Amniotic epithelial cell (primary cell): ENCODE measurements around the genes HRC, IRF3, PRMT1 and PNKP.

DNA sequence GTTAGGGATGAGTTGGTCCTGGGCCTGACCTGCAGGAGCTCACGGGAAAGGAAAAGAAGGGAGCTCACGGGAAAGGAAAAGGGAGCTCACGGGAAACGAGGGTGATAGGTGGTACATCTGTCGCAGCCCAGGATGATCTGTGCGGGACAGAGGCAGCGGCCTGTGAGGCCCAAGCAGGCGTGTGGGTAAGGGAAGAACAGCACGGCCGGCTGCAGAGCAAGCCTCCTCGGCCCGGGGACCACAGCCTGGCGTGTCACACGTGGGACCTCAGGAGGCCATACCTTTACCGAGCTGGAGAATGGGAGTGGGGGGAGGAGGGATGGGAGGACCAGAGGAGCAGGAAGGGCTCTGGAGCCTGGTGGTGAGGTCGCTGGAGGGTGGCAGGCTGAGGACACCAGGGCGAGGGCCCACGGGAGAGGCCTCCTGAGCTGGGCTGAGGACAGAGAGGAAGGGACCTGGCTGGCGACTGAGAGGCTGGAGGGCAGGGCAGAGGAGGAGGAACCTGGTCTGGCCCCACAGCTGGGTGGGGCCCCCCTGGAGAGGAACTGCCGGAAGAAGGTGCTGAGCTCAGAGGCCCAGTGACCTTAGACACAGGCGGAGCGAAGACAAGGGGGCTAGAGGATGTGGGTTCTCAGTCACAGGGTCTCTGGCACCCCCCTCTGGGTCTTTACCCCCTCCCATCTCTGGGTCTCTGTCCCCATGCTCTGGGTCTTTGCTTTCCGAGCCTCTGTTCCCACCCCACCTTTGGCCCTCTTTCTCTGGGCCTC is 2.9 kb upstream of the FTL start:
- RRBS, result no CpG with 5 or more reads among the region's 23 CpGs

- RRBS, result no CpG with 5 or more reads among the region's 7 CpGs
Observed at GRCh38 chr19:48964275-48964651, 846 bp upstream of the FTL start.

GRCh38 chr19:49086322-49086885 is 1.2 kb downstream of the SNRNP70 start:
- RRBS, result no CpG with 5 or more reads among the region's 17 CpGs

DNA sequence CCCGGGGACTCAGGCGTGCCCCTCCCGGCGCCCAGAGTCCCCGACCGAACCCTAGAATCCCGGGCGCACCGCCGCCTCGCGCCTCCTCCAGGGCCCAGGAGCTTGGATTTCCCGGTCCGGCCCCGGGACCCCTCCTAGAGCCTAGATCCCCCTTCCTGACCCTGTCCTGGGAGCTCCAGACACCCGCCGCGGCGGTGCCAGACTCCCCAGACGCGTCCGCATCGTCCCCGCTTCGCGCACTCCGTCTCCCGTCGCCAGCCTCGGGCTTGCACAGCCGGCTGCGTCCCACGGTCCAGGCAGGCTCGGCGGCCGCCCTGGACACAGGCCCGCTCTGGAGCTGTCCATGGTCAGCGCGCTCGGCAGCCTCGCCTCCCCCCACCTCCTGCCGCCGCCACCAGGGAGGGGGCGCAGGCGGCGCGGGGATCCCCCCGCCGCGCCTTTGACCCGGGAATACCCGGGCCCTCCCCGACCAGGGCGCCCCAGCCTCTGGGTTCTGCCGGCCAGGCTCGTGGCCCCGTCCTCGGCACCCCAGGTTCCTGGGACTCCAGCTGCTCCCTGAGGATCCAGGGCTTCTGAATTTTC is 603 bp downstream of the PPFIA3 start:
- RRBS, result 4% methylated on average over 12 of the region's 58 CpGs

GRCh38 chr19:49154749-49155687 is at the start of gene HRC:
HRC (minus strand) TSS chr19:49155396.
- RRBS, result no CpG with 5 or more reads among the region's 21 CpGs

DNA sequence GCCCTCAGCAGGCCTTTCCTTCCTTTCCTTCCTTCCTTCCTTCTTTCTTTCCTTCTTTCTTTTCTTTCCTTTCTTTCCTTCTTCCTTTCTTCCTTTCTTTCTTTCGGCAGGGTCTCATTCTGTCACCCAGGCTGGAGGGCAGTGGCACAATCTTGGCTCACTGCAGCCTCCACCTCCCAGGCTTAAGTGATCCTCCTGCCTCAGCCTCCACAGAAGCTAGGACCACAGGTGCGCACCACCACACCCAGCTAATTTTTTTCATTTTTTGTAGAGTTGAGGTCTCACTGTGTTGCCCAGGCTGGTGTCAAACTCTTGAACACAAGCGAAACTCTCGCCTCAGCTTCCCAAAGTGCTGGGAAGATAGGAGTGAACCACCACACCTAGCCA is 10.1 kb downstream of the CD37 start:
- RRBS, result no CpG with 5 or more reads among the region's 4 CpGs

GRCh38 chr19:49356054-49356404 is 6.2 kb downstream of the TEAD2 start:
- RRBS, result no CpG with 5 or more reads among the region's 7 CpGs

GRCh38 chr19:49438227-49438695 is 3.1 kb downstream of the SLC17A7 start:
- RRBS, result no CpG with 5 or more reads among the region's 7 CpGs

- RRBS, result no CpG with 5 or more reads among the region's 6 CpGs
Observed at GRCh38 chr19:49455767-49456306, 2.8 kb downstream of the ALDH16A1 start.

DNA sequence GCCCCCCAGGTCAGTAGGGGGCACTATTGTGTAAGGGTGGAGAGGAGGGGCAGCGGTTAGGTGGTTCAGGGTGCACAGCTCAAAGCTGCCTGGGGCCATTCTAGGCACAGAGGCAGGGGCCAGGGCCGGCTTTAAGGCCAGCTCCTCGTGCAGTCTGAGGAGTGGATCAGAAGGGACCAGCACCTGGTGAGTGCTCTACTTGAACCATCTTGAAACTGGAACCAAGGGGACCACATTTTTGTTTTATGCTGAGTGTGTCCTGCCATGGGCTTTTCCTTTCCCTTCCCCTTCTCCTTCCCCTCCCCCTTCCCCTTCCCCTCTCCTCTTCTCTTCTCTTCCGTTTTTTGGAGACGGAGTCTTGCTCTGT is 5.7 kb upstream of the FCGRT start:
- RRBS, result no CpG with 5 or more reads among the region's 5 CpGs

DNA sequence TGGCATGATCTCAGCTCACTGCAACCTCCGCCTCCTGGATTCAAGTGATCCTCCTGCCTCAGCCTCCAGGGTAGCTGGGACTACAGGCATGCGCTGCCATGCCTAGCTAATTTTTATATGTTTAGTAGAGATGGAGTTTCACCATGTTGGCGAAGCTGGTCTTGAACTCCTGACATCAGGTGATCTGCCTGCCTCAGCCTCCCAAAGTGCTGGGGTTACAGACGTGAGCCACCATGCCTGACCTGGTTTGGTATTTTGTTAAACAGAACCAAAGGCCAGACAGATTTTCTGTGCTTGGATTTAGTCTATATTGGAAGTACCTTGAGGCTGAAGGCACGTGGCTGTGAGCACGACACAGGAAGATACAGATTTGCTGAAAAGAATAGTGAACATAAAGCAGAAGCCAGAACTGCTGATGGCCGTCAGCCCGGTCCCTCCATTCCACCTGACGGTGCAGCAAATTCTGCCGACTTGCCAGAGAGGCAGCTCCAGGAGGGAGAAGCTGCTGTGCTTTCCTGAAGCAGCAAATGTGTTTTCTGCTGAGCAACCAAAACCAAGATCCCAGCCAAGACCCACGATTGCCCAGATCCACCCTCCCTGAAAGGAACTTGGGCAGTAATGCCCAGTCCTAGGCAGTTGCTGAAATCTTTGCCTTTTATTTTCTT is 7.3 kb upstream of the RCN3 start:
- RRBS, result no CpG with 5 or more reads among the region's 11 CpGs

DNA sequence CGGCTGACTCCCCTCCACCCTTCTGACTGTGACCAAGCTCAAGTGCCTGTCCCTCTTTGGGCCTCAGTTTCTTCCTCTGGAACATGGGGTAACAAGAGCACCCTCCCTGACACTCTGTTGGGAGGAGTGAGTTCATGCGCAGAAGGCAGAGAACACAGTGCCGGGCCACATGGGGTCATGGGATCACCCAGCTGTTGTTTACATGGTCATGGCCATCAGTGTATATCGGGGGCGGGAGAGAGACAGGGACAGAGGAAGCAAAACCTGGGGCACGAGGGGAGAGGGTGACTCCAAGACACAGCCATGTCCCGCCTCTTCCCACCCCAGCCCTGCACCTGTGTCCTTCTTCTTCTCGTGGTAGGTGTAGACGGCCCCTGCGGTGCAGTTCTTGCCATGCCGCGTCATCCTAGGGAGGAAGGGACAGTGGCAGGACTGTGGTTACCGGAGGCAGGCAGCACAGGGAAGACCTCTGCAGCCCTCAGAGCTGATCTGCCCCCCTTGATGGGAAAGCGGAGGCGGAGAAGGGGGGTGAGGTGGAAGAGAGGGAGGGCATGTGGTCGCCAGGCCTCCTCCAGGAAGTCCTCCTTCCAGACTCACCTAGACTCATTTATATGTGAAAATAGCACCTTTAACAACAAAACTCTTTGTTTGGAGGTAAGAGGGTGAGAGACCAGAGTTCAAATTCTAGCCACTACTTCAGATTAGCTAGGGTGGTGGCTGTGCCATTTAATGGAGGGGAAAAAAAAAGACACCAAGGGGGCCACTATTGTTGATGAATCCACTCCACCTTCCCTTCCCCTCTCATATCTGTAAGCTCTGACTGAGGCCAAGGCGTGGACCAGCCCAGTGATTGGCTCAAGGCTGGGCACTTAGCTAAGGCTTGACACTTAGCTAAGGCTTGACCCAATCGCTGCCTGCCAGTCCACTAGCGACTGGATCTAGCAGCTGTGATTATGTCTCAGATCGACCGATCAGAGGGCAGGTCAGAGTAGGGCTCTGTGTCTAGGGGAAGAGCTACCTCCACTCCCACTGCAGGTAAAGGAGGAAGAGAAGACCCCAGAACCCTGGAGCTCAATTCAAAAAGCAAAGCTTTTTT is 19.7 kb downstream of the NOSIP start:
- RRBS, result no CpG with 5 or more reads among the region's 21 CpGs

DNA sequence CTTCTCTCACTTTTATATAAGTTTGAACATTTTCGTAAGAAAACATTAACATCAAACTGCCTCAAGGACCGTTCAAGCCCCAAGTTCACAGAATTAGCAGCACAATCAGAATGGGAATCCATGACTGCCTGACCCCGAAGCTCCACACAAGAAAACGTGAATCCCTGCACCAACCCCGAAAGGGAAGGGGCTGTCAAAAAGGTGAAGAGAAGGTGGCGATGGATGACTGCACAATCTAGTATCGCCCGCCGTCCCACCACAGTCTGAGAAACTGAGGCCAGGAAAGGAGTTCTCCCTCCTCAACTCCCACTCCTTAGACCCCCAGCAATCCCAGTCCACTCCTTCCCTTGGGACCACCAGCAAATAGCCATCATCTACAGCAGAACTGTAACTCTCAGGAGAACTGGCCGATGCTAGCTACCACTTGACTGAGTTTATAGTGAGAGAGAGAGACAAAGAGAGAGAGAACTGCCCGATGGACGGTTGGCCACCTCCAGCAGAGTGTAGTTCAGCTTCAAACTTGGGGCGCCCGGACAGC is 438 bp downstream of the NOSIP start:
- RRBS, result no CpG with 5 or more reads among the region's 14 CpGs

DNA sequence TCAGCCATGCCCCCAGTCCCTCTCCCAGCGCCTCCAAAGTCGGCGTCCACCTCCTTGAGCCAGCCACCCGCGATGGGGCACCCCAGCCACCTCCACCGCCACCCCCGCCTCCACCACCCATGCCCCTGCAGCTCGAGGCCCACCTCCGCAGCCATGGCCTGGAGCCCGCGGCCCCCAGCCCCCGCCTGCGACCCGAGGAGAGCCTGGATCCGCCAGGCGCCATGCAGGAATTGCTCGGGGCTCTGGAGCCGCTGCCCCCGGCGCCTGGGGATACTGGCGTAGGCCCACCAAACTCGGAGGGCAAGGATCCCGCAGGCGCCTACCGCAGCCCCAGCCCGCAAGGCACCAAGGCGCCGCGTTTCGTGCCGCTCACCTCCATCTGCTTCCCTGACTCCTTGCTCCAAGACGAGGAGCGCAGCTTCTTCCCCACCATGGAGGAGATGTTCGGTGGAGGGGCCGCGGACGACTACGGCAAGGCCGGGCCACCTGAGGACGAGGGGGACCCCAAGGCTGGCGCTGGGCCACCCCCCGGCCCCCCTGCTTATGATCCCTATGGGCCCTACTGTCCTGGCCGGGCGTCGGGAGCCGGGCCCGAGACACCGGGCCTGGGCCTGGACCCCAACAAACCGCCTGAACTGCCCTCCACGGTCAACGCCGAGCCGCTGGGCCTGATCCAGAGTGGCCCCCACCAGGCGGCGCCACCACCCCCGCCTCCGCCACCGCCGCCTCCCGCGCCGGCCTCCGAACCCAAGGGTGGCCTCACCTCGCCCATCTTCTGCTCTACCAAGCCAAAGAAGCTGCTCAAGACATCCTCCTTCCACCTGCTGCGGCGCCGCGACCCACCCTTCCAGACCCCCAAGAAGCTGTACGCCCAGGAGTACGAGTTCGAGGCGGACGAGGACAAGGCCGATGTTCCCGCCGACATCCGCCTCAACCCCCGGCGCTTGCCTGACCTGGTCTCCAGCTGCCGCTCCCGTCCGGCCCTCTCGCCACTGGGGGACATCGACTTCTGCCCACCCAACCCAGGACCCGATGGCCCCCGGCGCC is 6.1 kb downstream of the PRR12 start:
- RRBS, result 99% methylated on average over 7 of the region's 87 CpGs

DNA sequence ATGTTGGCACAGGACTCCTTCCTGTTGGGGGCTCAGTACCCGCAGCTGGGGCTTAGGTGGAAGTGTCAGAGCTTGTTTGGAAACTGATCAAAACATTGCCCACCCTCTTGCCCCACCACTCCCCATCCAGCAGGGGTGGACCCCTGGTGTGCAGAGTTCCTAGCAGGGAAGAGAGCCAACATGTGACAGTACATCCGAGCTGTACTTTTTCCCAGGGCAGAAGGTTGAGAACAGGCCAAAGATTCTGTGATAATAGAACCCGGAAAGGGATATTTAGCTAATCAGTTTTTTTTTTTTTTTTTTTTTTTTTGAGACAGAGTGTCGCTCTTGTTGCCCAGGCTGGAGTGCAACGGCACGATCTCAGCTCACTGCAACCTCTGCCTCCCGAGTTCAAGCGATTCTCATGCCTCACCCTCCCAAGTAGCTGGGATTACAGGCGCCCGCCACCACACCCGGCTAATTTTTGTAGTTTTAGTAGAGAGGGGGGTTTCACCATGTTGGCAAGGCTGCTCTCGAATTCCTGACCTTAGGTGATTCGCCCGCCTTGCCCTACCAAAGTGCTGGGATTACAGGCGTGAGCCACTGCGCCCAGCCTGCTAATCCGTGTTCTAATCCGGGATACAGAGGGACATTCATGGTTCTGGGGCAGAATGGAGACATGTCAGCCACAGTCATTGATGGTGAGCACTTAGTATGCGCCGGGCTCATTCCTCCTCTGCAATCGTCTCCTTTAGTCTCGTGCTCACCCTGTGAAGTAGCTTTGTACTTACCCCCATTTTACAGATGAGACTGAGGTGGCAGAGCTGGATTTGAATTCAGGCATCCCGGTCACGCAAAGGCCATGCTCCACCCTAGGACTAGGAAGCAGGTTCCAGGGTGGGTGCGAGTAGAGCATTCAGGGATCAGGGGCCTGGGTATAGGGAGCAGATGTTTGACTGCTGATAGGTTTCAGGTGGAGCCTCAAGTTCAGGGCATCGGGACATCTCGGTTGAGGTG is 8.4 kb downstream of the RRAS start:
- RRBS, result 85% methylated on average over 3 of the region's 27 CpGs

GRCh38 chr19:49665207-49666334 is at the start of gene IRF3:
IRF3 (minus strand) TSS chr19:49665857.
- RRBS, result 1% methylated on average over 20 of the region's 61 CpGs

- RRBS, result 1% methylated on average over 31 of the region's 75 CpGs
Observed at GRCh38 chr19:49676911-49677850, at the start of gene PRMT1. PRMT1 (plus strand) TSS chr19:49677271.

DNA sequence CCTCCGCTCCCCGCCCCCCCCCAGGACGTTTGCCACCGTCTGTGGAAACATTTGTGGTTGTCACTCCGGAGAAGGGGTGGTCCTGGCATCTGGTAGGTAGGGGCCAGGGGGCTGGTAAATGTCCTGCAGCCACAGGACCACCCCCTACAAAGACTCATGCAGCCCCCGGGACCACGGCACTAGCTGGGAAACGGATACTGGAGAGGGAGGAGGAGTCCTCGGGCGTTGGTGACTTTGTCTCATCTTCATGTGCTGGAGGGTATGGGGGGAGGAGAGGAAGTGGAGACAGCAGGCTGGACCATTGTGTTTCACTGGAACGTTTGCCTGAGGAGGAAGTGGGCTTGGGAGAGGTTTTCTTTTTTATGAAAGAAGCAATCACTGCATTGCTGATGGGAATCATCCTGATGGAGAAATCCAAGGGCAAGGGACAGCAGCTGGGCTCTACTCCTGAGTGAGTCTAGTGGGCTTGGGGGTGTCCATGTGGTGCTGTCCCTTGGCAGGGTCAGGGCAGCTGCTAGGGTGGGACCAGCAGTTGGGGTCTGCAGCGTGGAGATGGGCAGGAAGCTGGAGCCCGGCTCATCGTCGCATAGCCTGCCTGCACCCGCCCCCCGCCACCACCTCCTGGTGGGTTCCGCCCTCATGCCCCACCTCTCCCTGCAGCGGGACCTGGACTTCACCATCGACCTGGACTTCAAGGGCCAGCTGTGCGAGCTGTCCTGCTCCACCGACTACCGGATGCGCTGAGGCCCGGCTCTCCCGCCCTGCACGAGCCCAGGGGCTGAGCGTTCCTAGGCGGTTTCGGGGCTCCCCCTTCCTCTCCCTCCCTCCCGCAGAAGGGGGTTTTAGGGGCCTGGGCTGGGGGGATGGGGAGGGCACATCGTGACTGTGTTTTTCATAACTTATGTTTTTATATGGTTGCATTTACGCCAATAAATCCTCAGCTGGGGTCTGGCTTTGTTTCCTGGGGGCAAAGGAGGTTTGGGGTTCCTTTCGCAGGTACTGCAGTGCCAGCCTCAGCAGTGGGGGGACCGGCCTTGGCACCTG is 1.6 kb upstream of the ADM5 start:
- RRBS, result 82% methylated on average over 1 of the region's 35 CpGs

DNA sequence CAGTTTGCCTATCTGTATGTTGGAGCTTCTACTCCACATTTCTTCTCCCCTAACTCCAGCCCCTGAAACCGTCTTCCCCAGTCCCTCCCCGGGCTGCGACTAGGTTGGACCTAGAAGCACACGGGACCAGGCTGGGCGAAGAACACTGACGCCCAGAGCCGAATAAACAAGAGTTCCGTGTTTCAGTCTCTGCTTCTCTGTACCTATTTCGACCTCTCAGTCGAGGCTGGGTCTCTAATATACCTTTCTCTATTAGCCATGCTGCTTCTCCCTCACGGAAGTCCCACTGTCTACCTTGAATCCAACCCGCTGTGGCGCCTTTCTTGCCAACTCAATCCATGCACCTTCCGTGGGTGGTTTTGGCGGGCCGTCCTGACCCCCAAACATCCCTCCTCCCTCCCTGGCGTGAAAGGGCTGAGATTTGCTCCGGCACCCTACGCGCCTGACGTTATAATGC is 497 bp upstream of the CPT1C start:
- RRBS, result no CpG with 5 or more reads among the region's 21 CpGs

- RRBS, result 2% methylated on average over 13 of the region's 67 CpGs
Observed at GRCh38 chr19:49866849-49867751, at the start of gene PNKP. PNKP (minus strand) TSS chr19:49867576.